Metastatic Pancreatic Carcinoma in the Ovary (tissue), 1 donor: Measurements from ENCODE around the genes KLRC1, TAS2R9, TAS2R50 and TAS2R30.

- PRO-cap, result unidirectional peak, minus-strand start at chr12:9418539
Observed at GRCh38 chr12:9418375-9418771, 189.3 kb downstream of the KLRB1 start.

GRCh38 chr12:9567106-9567640 lies 40.5 kb downstream of the KLRB1 start:
- PRO-cap, result no peak

GRCh38 chr12:9647264-9647786 lies 22.2 kb upstream of the CLEC2D start:
- PRO-cap, result no peak

GRCh38 chr12:9647787-9648780 lies 21.4 kb upstream of the CLEC2D start:
- PRO-cap, result bidirectional peak, plus-strand start at chr12:9648131, minus-strand start at chr12:9647894; bidirectional peak, plus-strand start at chr12:9648647, minus-strand start at chr12:9648528

DNA sequence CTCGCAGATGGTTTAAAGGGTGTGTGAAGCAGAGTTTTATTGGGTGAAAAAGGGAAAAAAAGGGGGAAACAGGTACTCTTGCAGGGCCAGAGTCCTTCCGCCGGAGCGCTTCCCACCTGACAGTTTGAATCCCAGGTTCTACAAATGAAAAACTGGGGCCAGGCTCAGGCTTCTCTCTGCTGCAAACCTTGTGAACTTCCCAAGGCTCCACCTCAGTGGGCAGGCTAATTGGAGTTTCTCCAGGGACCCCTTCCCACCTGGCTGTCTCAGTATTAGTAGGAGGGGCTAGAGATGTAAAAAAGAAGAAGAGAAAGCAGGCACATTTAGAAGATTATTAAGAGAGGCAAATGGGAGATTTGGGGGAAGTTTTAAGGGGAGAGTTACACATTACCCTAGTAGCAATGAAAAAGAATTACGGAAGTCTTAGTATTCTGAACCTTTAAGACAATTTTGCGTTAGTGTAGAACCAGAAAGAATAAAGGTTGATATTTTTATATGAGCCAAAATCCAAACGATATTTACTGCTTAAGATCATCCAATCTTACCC lies 20.0 kb upstream of the CLEC2D start:
- PRO-cap, result no peak

DNA sequence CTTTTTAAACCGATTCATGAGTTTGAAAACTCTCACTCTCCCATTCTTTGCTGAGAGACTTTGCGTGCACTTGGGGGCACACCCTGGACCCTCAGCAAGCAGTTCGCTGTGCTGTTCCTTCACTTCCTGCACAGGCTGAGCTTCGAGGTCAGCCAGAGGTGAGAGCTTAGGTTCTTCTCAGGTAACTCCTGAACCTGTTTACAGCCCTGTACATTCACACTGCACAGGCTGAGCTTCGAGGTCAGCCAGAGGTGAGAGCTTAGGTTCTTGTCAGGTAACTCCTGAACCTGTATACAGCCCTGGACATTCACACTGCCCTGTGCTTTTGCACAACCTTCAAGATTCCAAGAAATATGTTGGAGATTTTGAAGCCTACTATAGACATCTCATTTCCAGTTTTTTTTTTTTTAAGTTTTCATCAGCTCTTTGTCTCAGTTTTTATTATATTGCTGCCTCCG lies 18.0 kb downstream of the CD69 start:
- PRO-cap, result no peak

DNA sequence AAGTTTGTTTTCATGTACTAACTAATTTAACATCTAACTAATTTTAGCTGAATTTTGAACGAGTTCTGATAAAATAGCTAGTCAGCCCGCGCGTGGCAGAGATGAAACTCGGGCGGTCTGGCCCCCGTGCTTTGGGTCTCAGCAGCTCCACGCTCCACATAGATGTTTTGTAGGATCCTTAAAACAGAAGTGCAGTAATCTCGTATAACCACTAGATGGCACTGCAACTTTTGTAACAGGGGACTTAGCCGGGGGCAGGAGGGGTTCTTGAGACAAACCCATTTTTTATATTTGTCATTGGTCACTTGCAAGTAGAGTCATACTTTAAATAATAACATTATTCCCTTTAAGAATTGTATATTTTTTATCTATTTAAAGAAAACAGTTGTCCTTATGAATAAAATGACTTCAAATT lies 10.0 kb downstream of the CD69 start:
- PRO-cap, result no peak

DNA sequence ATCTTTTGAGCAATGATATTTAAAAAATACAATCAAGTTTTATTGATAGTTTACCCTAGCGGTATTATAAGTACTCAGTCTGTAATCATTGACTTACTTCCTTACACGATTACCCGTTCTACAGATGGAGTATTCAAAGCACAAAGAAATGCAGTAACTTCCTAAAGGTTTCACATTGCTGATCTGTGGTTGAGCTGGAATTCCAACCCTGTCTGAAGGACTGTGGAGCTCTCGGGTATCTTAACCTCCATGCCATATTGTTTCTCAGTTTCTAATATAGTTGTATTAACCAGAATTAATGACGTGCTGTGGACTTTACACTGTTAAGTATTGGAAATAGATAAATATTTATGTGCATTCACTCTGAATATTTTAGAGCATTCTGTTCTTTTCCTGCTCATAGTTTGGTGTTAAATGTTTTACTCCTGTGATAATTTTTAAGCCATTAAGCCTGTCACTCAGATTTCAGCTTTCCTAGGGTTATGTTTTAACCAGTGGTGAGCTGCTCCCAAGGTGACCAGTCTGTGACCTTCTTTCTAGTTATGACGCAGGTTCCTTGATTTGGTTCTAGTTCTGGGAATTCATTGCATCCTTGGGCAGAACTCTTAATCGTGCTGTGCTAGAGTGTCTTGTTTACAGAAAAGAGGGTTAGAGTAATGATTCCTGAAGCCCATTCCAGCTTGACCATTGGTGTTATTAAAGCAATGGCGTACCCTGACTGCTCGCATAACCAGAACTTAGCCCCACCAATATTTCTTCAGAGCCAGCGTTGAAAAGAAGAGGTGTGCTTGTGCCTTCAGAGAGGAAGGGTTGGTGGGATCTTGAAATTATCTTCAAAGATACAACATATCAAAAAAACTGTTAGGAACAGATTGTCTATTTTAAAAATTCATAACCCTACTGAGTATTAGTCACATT lies 2.1 kb downstream of the GABARAPL1 start:
- PRO-cap, result no peak

GRCh38 chr12:10215932-10216697 lies 3.4 kb downstream of the GABARAPL1 start:
- PRO-cap, result no peak

GRCh38 chr12:10388562-10389078 lies 1.2 kb downstream of the KLRK1 start:
- PRO-cap, result no peak

- PRO-cap, result no peak
Observed at GRCh38 chr12:10452939-10453583, at the start of gene KLRC1. TSS of gene KLRC1 (minus strand) at chr12:10453377.

DNA sequence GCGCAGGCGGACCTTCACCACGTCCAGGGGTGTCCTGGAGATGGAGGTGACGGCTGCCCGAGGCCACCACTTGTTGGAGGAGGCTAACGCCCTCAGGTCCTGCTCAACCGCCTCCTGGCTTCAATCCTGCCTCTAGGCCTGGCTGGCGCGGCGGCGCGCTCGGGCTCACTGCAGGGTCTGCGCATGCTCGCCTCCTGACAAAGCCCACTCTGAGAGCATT lies 45.8 kb downstream of the EIF2S3B start:
- PRO-cap, result no peak

DNA sequence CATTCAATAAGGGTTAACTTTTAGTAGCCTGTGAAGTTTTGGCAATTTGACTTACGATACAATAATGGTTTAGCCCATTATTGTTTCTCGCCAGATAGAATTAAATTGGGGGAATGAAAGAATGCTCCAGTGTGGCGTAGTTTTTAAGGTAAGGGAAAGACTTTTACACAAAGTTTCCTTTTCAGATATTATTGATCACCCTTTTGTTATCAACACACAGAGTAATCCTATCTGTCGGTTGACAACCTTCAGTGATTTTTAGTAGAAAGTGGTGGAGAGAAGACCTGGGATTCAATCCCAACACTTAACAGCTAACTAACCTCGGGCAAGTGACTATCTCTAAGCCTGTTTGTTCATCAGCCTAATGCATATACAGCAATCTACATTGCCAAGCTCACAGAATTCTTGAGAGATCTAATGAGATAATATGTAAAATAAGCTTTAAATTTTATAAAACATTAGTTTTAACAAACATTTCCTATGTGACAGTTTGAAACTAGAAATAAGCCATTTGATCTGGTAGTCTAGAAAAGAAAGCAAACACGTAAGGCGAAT lies 845 bp upstream of the MAGOHB start:
- PRO-cap, result no peak

GRCh38 chr12:10661342-10661802 lies 12.5 kb downstream of the STYK1 start:
- PRO-cap, result no peak

DNA sequence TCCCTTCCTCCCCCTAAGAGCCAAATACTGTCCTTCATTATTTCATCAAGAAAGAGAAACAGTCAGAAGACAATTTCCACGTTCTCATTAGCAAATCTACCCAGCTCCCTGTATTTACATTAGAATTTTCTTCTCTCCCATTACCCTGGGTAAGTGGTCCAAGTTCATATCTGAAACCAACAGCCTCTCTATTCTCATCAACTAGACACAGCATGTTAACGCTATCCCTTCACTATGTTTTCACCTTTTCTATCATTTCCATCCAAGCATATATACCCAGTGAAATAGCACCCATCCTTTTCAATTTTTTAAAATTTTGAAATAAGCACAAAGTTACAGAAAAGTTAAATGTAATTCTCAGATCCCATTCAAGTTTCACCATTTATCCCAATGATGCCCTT lies 18.5 kb downstream of the YBX3 start:
- PRO-cap, result no peak

- PRO-cap, result no peak
Observed at GRCh38 chr12:10809916-10810429, at the start of gene TAS2R9. TSS of gene TAS2R9 (minus strand) at chr12:10810168.

GRCh38 chr12:10986844-10987246 lies at the start of gene TAS2R50:
TSS of gene TAS2R50 (minus strand) at chr12:10986912.
- PRO-cap, result no peak

DNA sequence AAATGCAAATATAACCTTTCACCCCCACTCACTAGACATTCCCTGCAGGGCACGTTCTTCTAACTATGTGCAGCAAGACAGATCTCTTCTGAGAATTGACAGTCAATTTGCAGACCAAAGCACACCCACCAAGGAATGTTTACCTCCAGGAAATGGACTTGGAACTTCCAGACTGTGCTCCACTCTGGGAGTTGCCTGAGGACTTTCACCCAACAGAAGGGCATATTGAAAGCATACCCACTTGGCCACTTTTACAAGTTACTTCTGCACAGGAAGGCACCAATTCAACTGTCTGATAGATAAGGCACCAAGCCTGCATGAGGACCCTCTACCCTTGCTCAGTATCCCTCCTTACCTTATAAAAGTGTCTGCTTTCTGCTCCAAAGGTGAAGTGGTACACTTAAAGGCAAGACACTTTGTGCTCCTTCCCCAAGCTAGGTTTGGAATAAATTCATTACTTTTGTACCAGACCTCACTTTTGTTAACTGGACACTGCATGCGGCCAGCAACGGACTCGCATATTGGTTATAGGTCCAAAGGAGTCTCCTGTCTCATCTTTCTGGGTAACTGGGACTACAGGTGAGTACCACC lies 6.4 kb downstream of the TAS2R19 start:
- PRO-cap, result no peak

DNA sequence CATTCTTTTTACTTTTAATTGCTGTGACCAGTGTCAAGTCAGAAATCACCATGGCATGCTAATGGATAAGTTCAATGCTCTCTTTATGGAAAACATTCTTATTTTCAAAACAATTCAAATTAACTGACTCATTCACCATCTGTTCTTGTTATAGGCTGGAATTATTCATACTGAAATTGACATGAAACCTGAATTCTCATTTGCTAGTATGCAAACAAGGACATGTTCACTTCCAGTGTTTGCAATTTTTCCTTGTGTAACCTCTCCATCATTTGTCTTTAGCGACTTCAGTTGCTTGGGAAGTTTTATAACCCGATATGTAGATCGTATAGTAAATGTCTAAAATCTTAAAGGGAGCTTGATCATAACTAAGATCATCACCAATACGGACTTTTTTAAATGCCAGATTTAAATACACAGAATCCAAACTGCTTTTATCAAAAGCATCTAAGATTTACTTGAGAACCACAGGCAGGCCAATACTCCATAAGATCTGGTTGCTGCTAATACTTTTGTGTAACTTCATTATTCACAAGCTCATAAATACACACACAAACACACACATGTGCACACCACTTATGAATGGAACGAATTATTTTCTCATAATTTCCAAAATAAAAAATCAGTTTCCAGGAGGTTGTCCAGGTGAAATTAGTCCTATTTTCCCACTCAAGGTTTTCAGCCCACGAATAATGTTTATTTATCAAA lies at the start of gene TAS2R30:
Gene TAS2R30, minus strand, starts transcription at position 286 of the 708 bp plus-strand sequence.
- PRO-cap, result no peak

- PRO-cap, result unidirectional peak, plus-strand start at chr12:11164263
Observed at GRCh38 chr12:11164123-11164467, 6.9 kb upstream of the SMIM10L1 start.